Tongue (tissue), 2 donors: ENCODE measurements around a stretch of chr6.

DNA sequence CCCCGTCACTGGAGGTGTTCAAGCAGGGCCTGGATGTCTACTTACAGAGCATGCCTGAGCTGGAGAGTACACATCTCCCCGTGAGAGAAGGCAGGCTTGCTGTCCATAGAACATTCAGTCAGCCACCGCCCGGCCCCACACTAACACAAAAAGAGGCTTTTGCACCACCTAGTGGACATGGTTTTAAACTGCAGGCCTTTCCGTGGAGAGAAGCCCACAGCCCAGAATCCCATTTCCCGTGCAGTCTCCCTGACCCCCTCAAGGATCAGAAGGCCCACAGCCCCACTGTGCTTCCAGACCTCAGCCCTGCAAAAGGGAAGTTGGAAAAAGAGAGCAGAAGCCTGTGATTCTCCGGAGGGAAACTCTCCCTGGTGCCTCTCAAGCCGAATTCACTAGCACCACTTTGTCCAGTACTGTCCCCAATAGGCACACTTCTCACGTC is 23.8 kb upstream of the BNIP5 start:
- RAMPAGE, long total RNA: no peak

DNA sequence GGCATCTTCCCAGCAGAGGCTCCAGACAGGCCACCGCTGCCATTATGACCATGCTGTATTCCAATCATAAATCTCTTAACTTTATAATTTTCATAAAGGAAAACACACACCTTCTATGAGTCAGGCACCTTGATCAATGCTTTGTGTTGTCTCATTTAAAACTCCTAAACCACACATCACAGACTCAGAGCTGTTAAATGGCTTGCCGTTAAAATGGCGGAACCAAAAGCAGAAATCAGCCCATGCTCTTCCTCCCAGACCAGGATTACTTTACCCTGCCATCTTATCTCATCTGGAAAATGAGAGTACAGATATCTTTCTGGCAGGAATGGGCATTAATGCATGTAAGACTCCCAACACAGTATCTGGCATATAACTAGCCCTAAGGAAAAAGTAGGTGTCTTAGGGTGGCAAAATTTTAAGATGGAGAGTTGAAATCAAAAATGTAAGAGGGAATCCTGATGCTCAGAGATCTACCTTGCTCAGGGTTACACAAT is 36.6 kb downstream of the STK38 start:
- RAMPAGE, long total RNA: no peak

GRCh38 chr6:36520731-36521266 is 26.5 kb downstream of the STK38 start:
- RAMPAGE, long total RNA: no peak

DNA sequence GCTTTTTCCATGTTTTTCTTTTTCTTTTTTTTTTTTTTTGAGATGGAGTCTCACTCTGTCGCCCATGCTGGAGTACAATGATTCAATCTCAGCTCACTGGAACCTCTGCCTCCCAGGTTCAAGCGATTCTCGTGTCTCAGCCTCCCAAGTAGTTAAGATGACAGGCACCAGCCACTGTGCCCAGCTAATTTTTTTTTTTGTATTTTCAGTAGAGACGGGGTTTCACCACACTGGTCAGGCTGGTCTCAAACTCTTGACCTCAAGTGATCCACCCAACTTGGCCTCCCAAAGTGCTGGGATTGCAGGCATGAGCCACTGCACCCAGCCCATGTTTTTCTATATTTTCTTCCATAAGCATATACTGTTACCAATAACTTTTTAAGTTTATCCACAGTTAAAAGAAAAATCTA is 5.5 kb downstream of the STK38 start:
- RAMPAGE, long total RNA: no peak

DNA sequence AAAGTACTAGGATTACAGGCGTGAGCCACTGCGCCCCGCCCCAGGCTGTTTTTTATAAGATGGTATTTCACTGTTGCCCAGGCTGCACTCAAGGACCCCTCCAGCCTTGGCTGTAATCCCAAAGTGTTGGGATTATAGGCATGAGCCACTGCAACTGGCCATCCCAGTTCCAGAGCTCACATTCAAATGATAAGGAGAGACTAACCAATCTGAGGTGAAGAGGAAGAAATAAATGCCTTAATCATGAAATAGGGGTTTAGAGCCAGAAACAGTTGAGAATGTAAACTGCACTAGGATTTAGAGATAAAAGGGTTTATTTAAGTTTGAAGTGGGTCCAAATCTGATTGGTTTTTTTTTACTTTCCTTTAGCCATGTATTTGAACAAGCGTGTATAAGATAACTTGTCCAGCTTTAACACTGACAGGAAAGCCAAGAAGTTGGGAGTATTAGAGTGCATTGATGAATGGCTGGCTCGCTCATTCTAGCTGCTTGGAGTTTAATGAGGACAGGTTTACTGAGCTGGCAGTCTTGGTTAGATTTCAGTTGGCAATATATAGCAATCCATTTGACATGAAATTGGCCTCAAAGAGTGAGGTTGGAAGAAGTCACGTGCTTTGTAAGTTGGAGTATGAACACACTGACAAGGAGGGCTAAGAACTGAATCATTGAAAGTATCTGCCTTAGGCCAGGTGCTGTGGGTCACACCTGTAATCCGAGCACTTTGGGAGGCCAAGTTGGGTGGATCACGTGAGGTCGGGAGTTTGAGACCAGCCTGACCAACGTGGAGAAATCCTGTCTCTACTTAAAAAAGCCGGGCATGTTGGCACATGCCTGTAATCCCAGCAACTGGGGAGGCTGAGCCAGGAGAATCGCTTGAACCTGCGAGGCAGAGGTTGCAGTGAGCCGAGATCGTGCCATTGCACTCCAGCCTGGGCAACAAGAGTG is 13.6 kb downstream of the SRSF3 start:
- RAMPAGE, long total RNA: no peak

DNA sequence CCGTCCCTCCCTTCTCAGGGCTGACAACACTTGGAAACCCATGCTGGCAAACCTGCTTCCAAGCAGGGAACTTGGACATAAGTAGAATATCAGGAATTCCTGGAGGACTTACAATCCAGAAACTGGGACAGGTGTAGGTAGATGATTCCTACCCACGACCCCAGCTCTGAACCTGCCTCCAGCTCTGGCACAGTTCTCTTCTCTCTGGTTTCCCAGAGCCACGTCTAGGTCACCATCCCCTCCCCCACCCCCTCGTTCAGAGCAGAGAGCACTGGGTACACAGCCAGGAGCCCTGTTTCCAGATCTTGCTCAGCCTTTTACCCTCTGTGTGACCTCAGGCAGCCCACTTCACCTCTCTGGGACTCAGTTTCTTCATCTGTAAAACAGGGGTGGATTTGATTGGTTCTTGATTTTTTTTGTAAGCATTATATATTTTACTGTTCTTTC is 35.0 kb upstream of the CDKN1A start:
- RAMPAGE, long total RNA: no peak

- RAMPAGE, long total RNA: no peak
Observed at GRCh38 chr6:36685049-36685413, 6.5 kb downstream of the CDKN1A start.

GRCh38 chr6:36734925-36735630 is 37.5 kb downstream of the RAB44 start:
- RAMPAGE, long total RNA: no peak

GRCh38 chr6:36867669-36867956 is 7.0 kb downstream of the PPIL1 start:
- RAMPAGE, long total RNA: no peak

DNA sequence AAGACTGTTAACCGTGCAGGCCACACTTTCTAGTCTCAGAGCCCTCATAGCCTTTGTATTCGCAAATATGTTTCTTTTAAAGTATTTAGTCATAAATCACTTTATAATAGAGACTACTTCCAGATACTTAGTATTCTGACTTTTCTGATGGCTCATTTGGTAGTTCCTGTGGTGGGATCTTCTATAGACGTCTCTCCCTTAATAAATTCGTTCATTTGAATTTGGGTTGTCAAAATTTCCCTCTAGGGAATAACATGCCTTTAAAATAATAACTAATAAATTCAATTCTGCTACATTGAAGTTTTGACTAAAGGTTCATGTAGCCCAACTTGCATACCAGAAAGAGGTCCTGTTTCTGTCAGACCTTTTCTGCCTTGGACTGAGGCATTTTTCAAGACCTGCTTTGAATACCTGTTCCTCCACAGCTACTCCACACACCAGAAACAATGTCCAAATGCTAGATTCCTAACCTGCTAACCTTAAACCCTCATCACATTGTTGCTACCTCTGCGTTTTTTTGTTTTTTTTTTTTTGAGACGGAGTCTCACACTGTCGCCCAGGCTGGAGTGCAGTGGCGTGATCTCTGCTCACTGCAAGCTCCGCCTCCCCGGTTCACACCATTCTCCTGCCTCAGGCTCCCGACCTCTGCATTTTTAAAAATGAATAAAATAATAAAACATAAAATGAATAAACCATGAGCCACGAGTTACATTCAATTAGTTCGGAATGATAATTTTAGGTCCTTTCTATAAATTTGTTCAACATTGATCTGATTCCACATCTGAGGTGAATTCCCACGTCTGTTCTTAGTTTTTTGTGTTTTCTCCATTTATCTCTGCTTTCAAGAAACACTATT is 1.1 kb downstream of the C6orf89 start:
- RAMPAGE, long total RNA: no peak

- RAMPAGE, long total RNA: no peak
Observed at GRCh38 chr6:36907769-36908380, 22.1 kb downstream of the C6orf89 start.

DNA sequence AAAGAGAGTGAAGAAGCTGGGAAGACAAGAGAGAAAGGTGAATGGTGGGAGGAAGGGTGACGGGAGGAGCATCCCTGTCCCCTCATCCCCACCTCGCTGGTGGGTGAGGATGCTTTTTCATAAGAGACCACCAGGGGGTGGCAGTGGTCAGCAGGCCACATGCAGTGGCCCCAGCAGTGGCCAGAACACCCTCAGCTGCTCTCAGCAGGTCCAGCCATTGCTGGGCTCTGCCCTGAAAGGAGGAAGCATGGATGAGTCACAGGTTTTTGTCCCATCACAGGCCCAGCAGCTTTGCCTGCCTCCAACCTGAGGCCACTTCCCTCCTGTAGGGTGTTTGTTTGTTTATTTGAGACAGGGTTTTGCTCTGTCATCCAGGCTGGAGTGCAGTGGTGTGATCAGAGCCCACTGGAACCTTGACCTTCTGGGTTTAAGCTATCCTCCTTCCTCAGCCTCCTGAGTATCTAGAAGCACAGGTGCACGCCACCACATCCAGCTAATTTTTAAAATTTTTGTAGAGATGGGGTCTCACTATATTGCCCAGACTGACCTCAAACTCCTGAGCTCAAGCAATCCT is 23.9 kb downstream of the FGD2 start:
- RAMPAGE, long total RNA: no peak

GRCh38 chr6:37175846-37176381 is 6.0 kb downstream of the PIM1 start:
- RAMPAGE, long total RNA: no peak

DNA sequence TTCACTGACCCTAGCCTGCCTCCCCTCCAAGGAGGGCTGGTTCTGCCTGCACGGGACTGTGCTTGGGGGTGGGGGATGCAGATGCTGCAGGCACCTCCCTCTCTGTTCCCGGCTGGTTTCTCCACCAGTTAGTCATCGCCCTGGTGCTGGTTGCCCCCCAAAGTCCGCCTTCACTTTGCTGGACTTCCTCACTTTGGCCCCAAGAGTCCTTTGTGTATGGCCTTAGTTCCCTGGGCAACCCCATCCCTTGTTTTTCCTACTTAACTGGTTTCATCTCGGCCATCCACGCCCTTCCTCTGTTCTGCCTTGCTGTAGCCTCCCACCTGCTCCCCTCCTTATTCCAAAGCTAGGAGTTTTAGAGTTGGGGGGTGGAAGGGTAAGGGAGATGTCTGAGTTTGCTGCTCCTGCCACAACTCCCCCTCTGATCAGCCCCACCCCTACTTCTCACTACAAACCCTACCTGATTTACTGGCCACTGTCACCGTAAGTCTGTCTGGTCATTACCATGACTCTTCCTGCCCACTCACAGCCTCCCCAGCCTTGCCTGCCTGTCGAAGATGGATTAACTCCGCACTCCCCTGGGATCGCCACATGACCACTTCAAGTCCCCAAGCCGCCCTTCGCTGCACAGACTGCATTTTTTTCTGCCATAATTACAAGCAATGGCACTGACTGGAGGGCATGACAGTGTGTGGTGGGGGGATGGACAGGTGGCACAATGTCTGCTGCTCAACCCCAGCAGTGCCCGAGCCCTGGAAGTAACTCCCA is 17.5 kb downstream of the CCDC167 start:
- RAMPAGE, long total RNA: no peak

DNA sequence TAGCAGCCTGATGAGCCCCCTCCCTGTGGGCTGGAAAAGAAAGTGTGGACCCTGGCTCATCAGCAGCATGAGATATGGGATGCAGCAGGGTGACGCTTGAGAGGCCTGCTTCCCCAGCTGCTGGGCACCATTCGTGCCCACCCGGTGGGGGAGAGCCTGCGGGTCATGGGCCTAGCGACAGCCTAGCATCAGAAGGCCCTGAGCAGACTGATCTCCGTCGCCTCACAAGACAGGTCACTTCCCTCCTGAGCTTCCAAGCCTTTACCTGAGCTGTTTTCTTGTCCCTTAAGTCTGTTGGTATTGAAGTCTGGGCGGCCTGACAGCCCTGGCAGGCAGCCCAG is 16.1 kb upstream of the CCDC167 start:
- RAMPAGE, long total RNA: no peak

GRCh38 chr6:37566037-37566729 is 66.5 kb upstream of the CCDC167 start:
- RAMPAGE, long total RNA: no peak

DNA sequence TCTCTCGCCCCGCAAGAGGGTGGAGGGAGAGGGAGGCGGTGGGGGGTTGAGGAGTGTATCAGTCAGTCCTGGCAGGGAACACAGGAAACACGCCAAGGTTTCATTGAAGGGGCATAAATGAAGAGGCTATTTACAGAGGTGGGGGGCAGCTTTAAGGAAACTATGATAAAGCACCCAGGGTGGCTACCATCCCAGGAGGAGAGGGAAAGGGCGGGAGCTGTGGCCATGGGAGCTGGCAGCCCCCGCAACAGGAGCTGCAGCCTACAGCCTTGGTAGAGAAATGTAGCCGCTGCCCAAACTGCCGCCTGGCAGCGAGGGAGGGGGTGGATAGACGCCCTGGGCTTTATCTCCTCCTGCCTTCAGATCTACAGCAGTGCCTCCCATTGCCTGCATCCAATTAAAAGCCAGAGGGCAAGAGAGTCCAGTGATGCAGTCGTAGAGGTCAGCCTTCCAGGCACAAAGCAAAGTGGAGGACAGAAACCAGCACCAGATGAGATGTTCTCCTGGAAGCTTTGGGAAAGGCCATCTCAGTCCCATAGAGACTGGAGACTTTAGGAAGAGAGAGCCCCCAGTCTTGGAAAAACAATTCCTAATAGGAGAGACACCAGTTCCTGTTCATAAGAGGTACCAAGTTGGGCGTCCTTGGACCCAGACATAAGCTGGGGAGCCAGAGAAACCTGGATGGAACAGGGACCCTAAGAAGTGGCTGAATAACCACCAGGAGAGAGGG is 34.9 kb upstream of the ZFAND3 start:
- RAMPAGE, long total RNA: no peak

GRCh38 chr6:37829846-37830637 is 10.5 kb downstream of the ZFAND3 start:
- RAMPAGE, long total RNA: no peak

GRCh38 chr6:37861012-37861544 is 41.6 kb downstream of the ZFAND3 start:
- RAMPAGE, long total RNA: no peak

GRCh38 chr6:37876906-37878256 is 57.9 kb downstream of the ZFAND3 start:
- RAMPAGE, long total RNA: no peak